MCF 10A (cell line): ENCODE measurements around the genes KRT10, KRT23, KRTAP9-7 and KRT16.

GRCh38 chr17:40515429-40515703 lies 13.9 kb upstream of the TNS4 start:
- PRO-cap, result no peak
- RRBS, result no CpG with 5 or more reads among the region's 2 CpGs

DNA sequence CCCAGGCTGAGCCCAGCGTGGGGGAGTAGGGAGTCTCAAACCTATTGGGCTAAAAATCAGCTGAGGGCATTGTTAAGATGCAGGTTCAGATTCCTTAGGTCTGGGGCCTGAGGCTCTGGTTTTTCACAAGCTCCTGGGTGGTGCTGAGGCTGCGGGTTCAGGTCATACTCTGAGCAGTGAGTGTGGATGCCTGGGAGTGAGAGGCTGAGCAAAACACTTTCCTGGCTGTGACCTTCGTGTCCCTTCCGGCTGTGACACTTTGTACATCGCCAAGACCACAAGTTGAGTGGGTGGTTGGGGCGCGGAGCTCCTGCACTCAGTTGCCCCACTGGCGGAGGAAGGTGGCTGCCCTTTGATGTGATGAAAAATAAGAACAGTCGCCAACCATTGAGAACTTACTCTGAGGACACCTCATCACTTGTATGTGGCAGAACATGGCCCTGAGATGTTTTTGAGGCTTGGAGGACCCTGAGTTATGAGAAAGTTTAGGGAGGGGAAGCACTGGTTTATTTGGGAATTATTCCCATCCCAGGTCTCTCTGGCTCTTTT lies 24.8 kb downstream of the CCR7 start:
- PRO-cap, result no peak
- RRBS, result no CpG with 5 or more reads among the region's 9 CpGs

- PRO-cap, result no peak
- RRBS, result no CpG with 5 or more reads among the region's 13 CpGs
Measured at GRCh38 chr17:40542105-40542583, 23.1 kb downstream of the CCR7 start.

DNA sequence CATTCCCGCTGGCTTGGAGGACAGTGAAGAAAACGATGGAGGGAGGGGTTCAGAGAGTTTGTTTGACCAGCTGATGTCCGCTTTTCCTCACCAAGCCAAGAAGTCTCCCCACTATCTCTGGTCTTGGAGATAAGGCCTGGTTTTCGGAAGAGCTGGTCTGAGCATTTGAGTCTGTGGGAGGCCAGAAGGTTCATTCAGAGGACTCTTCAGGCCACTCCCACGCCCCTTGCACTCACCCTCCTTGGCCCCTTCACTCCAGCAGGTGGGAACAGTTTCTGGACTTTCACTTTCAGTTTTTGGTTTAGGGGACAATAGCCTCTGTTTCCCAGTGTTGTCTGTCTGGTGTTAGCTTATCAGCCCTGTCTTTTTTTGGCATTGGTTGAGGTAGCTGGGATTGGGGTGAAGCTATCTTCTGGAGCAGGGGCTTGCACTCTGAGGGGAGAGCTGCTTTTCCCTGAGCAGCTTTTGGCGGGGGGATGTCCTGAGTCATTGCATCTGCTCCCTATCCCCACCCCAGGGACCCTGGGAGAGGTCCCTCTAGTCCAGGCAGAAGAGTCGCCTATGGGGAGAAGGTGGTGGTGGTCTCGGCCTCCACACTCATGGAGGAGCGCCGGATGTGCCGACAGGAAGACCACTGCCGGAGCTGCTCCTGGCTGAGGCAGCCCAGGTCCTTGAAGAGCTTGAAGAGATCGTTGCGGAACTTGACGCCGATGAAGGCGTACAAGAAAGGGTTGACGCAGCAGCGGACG lies 10.9 kb downstream of the CCR7 start:
- PRO-cap, result no peak
- RRBS, result no CpG with 5 or more reads among the region's 20 CpGs

DNA sequence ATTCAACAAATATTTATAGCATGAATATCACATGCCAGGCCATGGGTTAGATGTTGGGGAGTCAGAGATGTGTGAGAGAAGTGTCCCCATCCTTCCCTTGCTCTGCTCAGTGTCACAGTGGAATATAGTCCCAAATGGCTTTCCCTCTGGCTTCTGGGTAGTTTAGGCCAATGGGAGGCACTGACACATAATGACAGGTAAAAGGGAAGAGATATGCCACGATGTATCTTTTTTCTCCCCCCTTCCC lies 379 bp upstream of the CCR7 start:
- PRO-cap, result no peak
- RRBS, result no CpG with 5 or more reads among the region's 1 CpG

- PRO-cap, result no peak
- RRBS, result no CpG with 5 or more reads among the region's 10 CpGs
Measured at GRCh38 chr17:40596076-40597143, 31.1 kb upstream of the CCR7 start.

GRCh38 chr17:40598688-40599876 lies 33.8 kb upstream of the CCR7 start:
- PRO-cap, result no peak
- RRBS, result no CpG with 5 or more reads among the region's 25 CpGs

GRCh38 chr17:40604198-40604647 lies 39.0 kb upstream of the CCR7 start:
- PRO-cap, result no peak
- RRBS, result no CpG with 5 or more reads among the region's 1 CpG

- PRO-cap, result no peak
Measured at GRCh38 chr17:40666431-40666737, 1.4 kb upstream of the KRT222 start.

GRCh38 chr17:40816952-40817883 lies 5.2 kb downstream of the KRT10 start:
- PRO-cap, result no peak
- RRBS, result no CpG with 5 or more reads among the region's 8 CpGs

DNA sequence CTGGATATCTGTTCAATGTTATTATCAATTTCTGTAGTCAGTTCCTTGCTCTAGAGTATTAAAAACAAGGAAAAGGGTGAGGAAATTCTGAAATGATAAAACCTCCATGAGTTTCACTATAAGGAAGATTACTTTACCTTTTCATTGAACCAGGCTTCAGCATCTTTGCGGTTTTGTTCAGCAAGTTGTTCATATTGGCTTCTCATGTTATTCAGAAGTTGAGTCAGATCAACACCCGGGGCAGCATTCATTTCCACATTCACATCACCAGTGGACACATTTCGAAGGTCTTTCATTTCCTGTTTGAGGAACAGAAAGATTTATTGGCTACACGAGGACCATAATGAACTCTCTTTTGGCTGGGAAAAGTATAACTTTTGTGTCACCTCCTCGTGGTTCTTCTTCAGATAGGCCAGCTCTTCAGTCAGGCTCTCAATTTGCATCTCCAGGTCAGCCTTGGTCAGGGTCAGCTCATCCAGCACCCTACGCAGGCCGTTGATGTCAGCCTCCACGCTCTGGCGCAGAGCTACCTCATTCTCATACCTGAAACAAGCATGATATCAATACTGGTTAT lies 2.2 kb downstream of the KRT10 start:
- PRO-cap, result no peak
- RRBS, result no CpG with 5 or more reads among the region's 9 CpGs

DNA sequence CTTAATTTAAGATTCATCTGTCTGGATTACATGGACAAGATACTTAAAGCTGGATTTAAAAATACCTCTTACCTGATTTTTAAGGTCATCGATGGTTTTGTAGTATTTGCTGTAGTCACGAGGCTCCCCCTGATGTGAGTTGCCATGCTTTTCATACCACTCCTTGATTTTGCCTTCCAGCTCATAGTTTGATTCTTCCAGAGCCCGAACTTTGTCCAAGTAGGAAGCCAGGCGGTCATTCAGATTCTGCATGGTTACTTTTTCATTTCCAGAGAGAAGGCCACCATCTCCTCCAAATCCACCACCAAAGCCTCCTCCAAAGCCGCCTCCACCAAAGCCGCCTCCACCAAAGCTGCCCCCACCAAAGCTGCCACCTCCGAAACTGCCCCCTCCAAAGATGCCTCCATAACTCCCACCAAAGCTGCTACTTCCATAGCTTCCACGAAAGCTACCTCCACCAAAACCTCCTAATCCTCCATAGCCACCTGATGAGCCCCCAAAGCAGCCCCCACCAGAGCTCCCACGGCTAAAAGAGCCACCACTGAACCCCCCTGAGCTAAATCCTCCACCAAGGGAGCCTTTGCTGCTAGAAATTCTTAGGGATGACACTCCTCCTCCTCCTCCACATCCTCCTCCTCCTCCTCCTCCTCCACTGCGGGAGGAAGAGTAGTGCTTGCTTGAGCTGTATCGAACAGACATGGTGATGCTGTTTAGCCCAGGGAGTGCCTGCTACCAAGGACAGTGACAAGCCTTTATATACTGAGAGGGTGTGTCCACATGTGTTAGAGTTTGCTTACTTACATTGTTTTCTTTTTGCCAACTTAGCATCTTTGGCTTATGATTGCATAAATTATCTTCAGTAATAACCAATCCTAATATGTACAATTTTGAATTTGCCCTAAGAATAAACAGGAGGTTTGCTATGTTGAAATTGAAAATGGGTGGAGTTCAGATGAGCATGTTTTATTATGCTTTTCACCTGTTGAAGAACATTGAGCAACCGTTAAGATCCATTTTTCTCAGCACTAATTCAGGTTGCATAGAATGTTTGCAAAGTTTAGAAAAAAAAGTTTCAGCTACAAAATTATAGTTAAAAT lies at the start of gene KRT10:
TSS of gene KRT10 (minus strand) at position 728 of the 1,097 bp plus-strand sequence.
- PRO-cap, result no peak
- RRBS, result no CpG with 5 or more reads among the region's 12 CpGs

DNA sequence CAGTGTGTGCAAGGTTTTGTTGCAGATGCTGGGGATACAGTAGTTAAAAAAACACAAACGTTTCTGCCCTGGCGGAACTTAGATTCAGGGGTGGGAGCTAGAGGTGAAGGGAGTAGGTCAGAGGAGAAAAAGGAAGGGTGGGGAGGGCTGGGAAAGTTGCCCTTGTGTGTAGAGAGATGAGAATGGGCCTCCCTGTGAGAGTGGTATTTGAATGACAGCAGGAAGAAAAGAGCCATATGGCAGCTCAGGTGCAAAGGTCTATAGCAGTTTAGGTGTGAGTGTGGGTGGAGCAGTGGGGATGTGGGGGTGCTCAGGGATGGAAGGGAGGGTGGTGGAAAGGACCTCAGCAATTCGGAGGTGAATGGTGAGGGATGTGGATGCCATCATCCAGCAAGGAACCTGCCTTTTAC lies 19.5 kb upstream of the KRT20 start:
- PRO-cap, result no peak
- RRBS, result no CpG with 5 or more reads among the region's 3 CpGs

GRCh38 chr17:40937065-40938041 lies at the start of gene KRT23:
KRT23 (minus strand) TSS chr17:40937646.
- PRO-cap, result no peak
- RRBS, result no CpG with 5 or more reads among the region's 14 CpGs

DNA sequence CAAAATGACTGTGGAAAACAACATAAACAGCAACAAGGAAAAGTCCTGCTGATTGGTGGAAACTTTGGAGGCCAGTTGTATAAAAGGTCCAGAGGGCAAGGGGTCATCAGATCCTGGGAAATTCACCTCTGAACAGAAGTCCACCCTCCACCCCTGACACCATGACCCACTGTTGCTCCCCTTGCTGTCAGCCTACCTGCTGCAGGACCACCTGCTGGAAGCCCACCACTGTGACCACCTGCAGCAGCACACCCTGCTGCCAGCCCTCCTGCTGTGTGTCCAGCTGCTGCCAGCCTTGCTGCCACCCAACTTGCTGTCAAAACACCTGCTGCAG lies at the start of gene KRTAP9-7:
TSS of gene KRTAP9-7 (plus strand) at position 162 of the 334 bp plus-strand sequence.
- PRO-cap, result no peak

- PRO-cap, result unidirectional peak, plus-strand start at chr17:41496999; unidirectional peak, plus-strand start at chr17:41497098
- RRBS, result no CpG with 5 or more reads among the region's 13 CpGs
Measured at GRCh38 chr17:41496576-41497392, 7.1 kb upstream of the KRT36 start.

DNA sequence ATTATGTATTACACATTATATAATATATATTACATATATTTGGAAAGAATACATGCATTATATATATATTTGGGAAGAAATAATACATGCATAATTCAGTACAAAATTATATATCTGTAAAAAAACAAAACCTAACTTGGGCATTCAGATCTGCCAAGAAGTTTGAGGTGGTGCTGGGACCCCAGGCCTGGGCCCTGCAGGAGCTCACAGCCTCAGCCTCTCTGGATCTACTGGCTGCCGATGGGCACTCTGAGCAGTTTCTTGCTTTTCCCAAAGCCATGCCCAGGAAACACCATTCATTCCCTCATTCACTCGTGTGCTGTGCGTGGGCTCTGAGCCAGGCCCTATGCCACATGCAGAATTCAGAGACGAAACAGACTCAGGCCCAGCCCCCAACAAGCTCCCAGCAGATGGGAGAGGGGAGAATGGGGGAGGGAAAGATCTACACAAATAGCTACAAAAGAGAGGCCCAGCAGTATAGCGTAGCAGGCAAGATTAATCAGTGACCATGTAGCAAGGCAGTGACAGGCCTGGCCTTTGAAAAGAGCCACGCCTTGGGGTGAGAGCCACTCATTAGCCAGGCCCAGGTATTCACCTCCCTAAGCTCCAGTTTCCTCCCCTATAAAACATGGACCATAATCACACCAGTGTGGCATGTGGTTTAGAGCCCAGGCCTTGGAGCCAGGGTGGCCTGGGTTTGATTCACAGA lies 16.2 kb upstream of the KRT19 start:
- PRO-cap, result no peak
- RRBS, result no CpG with 5 or more reads among the region's 6 CpGs

DNA sequence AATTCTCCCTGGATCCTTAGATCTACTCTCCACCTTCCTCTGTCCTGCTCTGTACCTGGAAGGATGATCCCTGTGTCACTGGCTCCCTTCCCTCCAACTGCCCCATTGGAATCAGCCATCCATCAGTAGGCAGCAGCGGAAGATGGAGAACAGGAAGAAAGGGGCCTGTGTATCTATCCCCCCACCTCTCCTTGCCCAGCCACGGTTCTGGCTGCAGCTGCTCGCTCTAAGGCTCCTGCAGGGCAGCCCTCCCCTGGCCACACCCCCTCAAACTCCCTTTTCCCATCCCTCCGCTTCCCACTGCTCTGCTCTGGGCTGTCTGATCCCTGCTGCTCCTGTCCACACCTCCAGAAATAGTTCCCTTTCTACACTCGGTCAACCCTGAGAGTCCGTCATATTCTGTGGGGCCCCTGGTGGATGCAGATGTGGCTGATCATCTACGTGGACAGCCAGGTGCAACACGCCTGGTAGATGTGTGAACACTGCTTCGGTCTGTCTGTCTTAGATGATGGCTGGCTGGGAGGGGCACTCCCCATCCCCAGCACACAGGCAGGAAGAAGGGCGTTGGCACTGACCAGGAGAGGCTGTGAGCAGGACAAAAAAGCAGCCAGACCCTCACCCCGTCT lies 19.2 kb upstream of the KRT19 start:
- PRO-cap, result no peak
- RRBS, result no CpG with 5 or more reads among the region's 11 CpGs

- PRO-cap, result bidirectional peak, plus-strand start at chr17:41612894, minus-strand start at chr17:41612767
- RRBS, result 18% methylated on average over 1 of the region's 27 CpGs
Measured at GRCh38 chr17:41612499-41613287, at the start of gene KRT16. KRT16 (minus strand) TSS chr17:41612767.

- PRO-cap, result bidirectional peak, plus-strand start at chr17:41625784, minus-strand start at chr17:41625751
- RRBS, result no CpG with 5 or more reads among the region's 16 CpGs
Measured at GRCh38 chr17:41625516-41626052, 1.2 kb upstream of the KRT17 start.